Camera-type eye (tissue), 1 donor: ENCODE measurements around a stretch of chrX.

- RAMPAGE, long total RNA: no peak
Measured at GRCh38 chrX:10176127-10176917, 19.5 kb downstream of the CLCN4 start.

DNA sequence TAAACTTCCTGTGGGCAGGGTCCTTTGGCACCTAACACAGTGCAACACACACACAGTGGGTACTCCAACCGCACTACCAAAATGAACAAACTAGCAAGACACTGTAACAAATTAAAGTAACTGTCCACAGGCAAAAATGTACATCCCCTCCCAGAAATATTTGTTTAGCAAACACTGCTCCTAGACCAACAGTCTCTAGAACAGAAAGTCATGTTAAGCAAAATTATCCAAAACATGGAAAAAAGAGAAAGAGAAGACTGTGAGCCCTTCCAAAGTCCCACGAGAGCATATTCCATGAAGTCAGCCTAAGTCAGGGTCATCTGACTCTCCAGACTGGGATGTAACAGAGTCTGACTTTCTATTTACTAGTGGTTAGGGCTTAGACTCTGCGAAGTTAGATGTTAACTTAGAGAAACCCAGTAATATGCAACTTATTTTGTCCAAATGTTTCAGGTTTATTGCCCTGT lies 102.4 kb downstream of the MID1 start:
- RAMPAGE, long total RNA: no peak

- RAMPAGE, long total RNA: no peak
Measured at GRCh38 chrX:10579027-10579410, 41.4 kb downstream of the MID1 start.

DNA sequence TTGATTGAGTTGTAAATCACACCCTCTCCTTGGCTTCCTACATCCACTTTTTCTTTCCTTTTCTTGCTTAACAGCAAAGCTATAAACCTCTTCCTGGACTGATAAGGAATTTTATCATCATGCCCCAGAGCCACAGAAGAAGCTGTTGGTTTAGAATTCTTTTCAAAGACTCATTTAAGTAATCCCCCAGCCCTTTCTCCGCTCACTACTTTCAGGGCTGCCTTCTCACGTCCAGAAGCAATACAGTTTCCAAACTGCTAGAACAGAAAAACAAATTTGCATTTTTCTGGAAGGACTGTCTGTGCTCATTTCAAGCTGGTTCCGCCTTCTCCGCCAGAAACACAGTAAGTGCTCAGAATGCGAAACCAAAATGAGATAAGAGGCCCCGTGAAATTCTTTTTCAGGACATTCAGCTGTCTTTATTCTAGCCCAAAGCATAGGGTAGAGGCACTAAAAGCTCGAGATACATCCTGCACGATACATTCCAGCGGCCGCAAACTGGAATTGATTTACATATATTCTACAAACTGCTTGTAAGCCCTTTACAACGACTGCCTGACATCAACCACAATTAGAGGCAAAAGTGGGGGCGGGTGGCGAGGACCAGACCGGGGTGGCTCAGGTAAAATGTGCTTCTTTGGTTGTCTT lies 764 bp downstream of the MID1 start:
- RAMPAGE, long total RNA: no peak

GRCh38 chrX:10681249-10681585 lies 60.8 kb upstream of the MID1 start:
- RAMPAGE, long total RNA: no peak

DNA sequence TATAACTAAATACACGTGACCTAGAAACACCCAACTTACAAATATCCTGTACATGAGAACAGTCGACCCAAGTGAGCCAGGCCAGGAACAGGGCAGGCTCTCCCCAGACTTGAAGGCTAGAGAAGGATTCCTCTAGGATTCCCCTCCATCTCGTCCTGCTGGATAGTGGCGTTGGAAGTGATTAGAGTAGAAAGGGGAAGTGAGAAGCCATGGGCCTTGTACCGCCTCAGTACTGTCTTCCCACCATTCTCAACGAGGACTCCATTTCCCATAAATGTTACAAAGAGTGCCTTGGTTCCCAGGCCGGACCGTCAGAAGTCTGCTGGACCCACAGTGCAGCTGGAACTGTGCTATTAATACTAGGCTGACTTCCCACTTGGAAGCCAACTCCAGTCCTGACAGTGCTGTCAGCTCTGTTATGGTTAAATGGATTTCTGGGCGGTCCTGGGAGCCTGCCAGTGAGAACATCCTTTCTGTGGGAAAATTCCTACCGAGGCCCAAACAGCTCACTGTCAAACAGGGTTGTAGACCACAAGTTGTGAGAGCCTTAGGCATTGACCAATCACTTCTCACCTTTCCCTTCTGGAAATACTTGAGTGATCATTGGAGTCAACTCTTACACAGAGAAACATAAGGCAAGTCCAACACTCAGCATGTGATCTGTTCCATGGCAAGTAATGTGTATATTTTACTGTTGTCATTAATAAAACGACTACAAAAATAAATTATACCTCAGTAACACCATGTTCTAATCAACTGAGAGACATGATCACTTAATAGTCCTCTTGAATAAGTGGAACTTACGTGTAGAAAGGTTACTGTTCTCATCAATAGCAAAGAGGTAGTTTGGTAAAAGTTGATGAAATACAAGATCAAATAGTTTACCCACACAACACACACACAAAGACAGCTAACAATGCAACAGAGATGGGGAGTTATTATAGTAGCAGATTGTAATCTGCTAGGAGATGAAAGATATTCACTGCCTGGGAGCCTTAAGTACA lies 58.4 kb downstream of the AMELX start:
- RAMPAGE, long total RNA: no peak

- RAMPAGE, long total RNA: no peak
Measured at GRCh38 chrX:12823101-12823676, 32.0 kb downstream of the PRPS2 start.

GRCh38 chrX:12972905-12973971 lies 1.7 kb upstream of the TMSB4X start:
- RAMPAGE, long total RNA: no peak

GRCh38 chrX:12975451-12975885 lies 558 bp downstream of the TMSB4X start:
- RAMPAGE, long total RNA: no peak

- RAMPAGE, long total RNA: no peak
Measured at GRCh38 chrX:12977737-12978600, 3.1 kb downstream of the TMSB4X start.

DNA sequence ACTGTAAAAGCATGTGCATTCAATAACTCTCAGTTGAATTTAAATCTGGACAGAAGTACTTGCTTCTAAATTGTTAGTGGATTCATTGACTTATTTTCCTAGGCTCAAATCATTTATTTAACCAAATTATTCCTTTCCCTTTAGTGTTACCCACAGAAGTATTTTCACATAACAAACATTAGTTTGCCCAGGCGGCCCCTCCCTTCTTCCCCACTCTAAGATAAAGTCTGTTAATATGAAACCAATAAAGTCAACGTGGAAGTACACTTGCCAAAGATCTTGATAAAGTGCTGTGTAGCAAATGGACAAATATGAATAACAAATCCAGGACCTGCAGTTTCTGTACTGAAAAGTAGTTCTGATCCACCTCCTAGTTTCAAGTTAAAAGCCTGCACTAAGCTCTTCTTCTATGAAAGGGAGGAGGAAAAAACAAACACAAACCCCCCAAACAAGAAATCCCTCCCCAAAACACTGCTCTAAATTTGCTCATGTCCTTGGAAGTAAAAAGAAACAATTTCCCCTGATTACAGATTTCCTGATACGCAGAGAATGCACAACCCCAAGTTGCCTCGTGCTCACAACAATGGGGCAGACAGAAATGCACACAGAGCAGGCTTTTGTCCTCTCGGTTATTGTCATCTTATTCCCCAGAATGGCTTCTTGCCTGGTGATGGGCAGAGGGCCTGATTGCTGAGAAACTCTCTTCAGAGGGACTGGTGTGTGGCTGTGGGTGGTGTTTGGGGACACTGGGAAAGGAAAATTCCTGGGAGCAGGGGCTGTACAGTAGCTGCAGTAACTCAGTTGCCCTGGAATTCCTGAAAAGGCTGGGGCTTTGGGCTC lies 23.2 kb downstream of the TMSB4X start:
- RAMPAGE, long total RNA: no peak

DNA sequence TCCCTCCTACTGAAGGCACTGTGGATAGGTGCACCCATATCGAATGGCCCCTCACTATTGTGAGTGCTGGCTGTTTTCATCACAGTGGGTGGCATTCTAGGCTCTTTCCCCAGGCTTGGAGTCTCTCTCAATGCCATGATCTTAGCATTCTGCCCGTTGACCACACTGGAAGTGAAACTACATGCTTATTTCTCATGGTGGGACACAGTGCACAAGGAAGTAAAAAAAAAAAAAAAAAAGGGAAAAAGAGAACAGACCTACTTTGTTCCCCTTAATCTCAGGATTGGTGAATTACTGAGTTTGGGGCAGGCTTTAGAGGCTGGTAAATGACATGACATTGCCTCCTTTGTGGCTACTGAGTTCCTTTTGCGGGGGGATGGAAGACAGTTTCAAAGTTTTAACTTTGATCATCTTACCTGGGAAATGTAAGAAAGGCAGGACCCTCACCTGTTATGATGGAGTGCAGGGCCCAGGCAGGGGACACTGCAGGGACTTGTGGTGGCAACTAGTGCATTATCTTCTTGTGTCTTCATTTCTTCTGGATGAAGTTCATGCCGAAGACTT lies 28.5 kb downstream of the FAM9C start:
- RAMPAGE, long total RNA: no peak

DNA sequence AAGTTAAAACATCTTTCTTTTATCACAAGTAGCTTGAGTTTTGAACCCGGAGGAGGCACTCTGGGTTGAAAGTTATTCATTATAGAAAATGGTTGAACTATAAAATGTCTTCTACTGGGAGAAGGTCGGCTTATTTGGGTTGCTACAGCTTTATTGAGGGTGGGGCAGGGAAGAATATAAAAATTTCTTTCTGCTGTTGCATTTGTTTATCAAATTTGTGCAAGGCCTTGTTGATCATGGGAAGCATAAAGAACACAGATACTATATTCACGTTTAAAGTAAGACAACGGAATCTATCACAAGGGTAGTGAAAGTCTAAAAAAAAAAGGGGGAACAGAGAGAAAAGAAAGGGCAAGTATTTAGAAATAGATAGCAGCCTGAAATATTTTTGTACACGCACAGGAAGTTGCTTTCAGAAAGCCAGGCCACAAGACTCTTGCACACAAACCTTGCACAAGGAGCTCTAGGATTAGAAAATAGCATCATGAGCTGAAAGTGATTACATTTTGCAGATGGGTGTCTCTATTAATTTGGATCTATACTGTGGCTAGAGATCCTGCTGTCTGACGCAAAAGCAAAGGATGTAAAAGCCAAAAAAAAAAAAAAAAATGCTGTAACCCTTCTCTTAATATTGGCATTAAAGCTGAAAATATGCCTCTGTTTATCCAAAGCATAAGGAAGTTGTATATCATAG lies 37.2 kb upstream of the FAM9C start:
- RAMPAGE, long total RNA: no peak

- RAMPAGE, long total RNA: no peak
Measured at GRCh38 chrX:13085462-13085872, 41.0 kb upstream of the FAM9C start.

GRCh38 chrX:13086999-13088113 lies 42.9 kb upstream of the FAM9C start:
- RAMPAGE, long total RNA: no peak

DNA sequence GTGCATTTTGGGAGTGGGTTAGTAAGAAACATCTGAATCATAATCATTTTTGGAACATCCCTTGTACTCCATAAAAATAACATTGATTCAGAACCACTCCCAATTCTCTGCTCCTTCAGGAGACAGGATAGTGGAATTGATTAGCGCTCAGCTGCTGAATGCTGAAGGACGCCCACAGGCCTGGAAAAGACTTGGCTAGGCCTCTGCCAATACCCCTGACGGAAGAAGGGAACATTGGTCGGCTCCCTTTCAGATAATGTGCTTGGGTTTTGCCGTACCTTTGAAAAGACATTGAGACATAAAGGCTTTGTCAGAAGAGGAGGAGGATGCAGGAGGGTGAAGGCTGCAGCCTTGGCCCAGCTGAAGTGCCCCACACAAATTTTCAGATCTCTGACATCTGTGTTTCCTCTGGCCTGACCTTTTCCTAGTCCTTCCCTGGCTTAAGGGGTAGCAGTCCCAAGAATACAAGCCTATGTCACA lies 80.5 kb upstream of the FAM9C start:
- RAMPAGE, long total RNA: no peak

- RAMPAGE, long total RNA: no peak
Measured at GRCh38 chrX:13167876-13168273, 123.5 kb upstream of the FAM9C start.

DNA sequence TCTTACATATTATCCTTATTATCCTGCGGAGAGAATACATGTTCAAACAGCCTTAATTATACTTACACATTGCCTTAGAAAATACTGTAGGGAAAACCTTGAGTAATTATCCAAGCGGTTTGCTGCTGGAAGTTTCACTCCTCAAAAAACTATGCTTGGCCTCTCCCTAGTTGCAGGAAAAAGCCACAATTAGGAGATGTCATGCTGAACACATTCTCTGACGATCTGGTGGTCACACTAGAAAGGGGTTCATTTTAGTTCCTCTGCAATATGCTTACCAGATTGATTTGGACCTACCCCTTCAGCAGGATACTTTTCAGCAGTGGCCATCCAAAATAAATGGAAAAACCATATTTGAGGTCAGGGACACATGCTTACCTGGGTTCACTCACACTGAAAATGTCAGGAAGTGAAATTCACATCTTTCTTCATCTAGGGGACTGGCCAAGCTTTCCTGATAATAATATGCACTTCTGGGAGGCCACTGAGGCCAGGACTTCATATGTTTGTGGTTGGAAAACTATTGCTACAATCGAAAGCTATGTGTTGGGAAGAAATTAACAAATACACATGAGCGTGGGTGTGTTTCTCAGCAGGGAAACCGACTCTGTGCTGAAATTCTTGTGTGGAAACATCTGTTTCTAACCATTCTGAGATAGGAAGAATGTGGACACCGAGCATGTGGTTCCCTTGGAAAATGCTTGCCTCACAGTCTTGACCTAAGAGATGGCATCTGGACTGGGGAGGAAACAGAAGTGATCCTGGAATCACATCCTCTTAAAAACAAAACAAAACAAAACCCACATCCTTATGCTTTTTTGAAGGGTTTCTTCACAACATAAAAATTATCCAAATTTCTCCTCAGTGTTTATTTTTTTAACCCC lies 68.8 kb downstream of the ATXN3L start:
- RAMPAGE, long total RNA: no peak

DNA sequence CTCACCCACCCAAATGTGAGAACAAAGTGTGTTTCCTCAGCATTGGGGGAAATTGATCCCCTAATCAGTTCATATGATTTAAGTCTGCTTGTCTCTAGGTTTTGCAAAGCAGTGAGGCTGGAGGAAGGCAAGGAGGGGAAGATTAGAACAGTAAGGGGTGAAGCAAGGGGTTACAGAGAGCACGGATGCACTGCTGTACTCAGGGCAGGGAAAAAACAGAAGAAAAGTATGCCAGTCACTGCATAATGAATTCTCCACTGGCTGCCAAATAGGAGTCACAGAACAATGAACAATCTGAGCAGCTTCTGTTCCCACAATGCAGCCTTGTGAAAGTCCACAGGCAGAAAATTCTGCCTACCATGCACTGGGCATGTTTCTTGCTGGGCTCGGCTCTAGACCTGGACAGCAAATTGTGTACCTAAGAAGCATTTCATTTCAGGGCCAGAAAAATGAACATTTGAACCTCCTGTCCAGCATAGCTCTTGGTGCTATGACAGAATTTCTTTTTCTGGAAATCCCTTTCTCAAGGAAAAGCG lies 74.8 kb upstream of the GPM6B start:
- RAMPAGE, long total RNA: no peak

- RAMPAGE, long total RNA: no peak
Measured at GRCh38 chrX:13983797-13984139, 45.9 kb downstream of the GEMIN8 start.